Esophagus muscularis mucosa (tissue), 4 donors: ENCODE results near the gene SNX5.

- PRO-cap: unidirectional peak, minus-strand start at chr20:17228890
- RAMPAGE, long total RNA, 4 experiments: no peak in any of the 4 experiments
These were observed 1.8 kb downstream of the PCSK2 start for GRCh38 chr20:17228554-17229068.

GRCh38 chr20:17431442-17431927, 99.7 kb downstream of the BFSP1 start:
- PRO-cap: no peak
- RAMPAGE, long total RNA, 4 experiments: no peak in any of the 4 experiments

GRCh38 chr20:17501638-17502433, 29.3 kb downstream of the BFSP1 start:
- PRO-cap: no peak
- RAMPAGE, long total RNA, 4 experiments: no peak in any of the 4 experiments

DNA sequence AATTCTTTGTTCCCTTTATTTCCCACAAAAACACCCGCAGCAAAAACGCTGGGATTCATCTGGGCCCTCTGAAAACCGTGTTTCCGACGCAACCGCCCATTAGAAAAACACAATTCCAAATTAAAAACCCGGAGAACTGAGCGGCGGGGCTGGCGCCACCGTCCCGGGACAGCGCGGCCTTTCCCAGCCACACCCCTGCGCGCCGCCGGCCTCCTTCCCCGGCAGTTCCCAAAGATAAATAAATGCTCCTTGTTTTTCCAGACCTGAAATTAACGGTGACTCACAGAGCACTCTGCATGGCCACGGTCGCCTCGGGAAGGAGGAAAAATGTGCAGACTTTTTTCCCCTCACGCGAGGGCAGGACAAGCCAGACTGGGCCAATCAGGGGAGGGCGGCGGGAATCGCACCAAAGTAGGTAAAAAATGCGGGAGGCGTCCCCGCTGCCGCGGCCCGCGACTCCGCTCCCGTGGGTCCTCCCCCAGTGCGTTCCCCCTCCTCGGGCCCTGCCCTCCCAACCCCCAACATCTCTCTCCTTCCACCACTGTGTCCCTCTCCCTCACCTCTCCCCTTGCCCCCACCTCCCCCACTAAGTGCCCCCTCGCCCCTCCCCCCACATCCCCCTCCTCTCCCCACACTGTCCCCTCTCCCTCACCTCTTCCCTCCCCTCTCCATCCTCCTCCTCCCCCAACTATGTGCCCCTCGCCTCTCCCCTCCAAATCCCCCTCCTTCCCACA, 800 bp upstream of the DSTN start:
- PRO-cap: bidirectional peak, plus-strand start at position 266 of the sequence, minus-strand start at position 313 of the sequence
- RAMPAGE, long total RNA, 4 experiments: start-site peak on the minus strand in 2 of 4 experiments, centred at position 318 of the sequence, 13 to 41 reads per replicate

DNA sequence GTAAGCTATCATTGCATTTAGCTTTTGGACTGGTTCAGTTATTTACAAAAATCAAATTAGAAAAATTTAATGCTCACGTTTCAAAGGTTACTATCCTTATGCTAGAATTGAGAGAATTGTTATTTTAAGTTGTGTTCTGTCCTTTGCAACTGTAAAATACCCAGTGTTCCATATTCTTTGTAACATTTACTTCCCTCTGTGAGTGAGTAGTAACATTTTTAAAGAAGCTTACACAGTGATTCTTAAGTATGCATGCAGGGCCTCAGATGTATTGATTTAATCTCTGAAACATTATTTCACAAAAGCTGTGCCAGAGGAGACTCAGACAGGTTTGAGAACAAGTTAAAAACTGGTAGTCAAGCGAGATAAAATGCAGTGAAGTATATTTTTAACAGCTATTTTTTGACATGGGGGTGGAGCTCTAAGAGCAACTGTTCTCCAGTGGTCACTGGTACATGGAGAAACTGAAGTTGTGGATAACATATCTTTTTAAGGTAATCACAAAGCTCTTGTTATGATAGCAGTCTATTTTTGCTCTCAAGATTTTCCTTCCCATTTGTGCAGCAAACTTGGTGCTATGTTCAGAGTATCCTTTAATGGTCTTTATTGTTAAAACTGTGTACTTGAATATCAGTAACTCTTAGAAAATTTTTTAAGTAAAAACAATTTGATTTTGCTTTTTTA, 20.3 kb downstream of the DSTN start:
- PRO-cap: no peak
- RAMPAGE, long total RNA, 4 experiments: no peak in any of the 4 experiments

- PRO-cap: no peak
- RAMPAGE, long total RNA, 4 experiments: no peak in any of the 4 experiments
These were observed 20.8 kb downstream of the RRBP1 start for GRCh38 chr20:17661144-17661700.

- PRO-cap: no peak
- RAMPAGE, long total RNA, 4 experiments: no peak in any of the 4 experiments
These were observed 16.2 kb downstream of the RRBP1 start for GRCh38 chr20:17665644-17666422.

- PRO-cap: no peak
- RAMPAGE, long total RNA, 4 experiments: no peak in any of the 4 experiments
These were observed 1.3 kb upstream of the RRBP1 start for GRCh38 chr20:17683208-17683800.

GRCh38 chr20:17835245-17835506, 133.4 kb downstream of the SNX5 start:
- PRO-cap: unidirectional peak, plus-strand start at chr20:17835433
- RAMPAGE, long total RNA, 4 experiments: no peak in any of the 4 experiments

DNA sequence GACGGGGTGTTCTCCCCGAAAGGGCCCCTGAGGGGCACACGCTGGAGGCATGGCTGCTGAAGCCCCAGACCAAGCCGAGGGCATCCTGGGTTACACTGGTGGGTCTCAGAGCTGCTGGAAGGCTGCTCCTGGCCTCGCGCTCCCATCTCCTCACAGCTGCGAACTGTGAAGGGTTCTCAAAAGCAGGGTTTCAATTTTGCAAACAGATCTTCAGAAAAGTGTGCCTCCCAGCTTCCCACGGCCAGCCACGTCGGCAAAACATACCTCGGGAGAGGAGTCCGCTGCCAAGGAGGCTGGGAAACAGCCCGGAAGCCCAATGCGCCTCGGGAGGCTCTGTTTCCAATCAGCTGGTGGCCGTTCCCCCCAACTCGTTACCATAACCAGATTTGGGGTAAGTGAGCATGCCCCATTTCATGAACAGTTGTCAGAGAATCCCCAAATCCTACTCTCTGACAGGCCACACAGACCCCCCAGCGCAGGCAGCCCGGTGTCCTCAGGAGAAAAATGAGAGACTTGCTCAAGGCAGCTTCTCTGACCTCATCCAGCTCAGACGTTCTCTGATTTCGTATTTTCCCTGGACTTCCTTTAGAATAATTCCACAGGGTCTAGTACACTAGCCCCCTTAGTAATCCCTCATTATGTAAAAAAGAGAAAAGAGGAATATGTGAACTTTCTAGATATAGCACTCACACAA, 98.4 kb downstream of the SNX5 start:
- PRO-cap: no peak
- RAMPAGE, long total RNA, 4 experiments: no peak in any of the 4 experiments

GRCh38 chr20:17875734-17876525, 92.7 kb downstream of the SNX5 start:
- PRO-cap: no peak
- RAMPAGE, long total RNA, 4 experiments: no peak in any of the 4 experiments

- PRO-cap: no peak
- RAMPAGE, long total RNA, 4 experiments: no peak in any of the 4 experiments
These were observed 43.4 kb downstream of the SNX5 start for GRCh38 chr20:17925056-17925703.

- PRO-cap: no peak
- RAMPAGE, long total RNA, 4 experiments: no peak in any of the 4 experiments
These were observed 9.1 kb downstream of the SNX5 start for GRCh38 chr20:17959424-17959987.

- PRO-cap: no peak
- RAMPAGE, long total RNA, 4 experiments: start-site peak on the minus strand in 3 of 4 experiments, at chr20:17962911-17962947 at its widest, 40 to 706 reads per replicate
These were observed 5.8 kb downstream of the SNX5 start for GRCh38 chr20:17962484-17963441.

- PRO-cap: bidirectional peak, plus-strand start at chr20:17969118, minus-strand start at chr20:17968856
- RAMPAGE, long total RNA, 4 experiments: start-site peak on the plus strand in 4 of 4 experiments, at chr20:17968885-17969122 at its widest, 21 to 46 reads per replicate; start-site peak on the minus strand in 4 of 4 experiments, at chr20:17968444-17968872 at its widest, 39 to 776 reads per replicate
These were observed at the start of gene SNX5 for GRCh38 chr20:17968360-17969249. Gene SNX5, minus strand, starts transcription at chr20:17968794.

DNA sequence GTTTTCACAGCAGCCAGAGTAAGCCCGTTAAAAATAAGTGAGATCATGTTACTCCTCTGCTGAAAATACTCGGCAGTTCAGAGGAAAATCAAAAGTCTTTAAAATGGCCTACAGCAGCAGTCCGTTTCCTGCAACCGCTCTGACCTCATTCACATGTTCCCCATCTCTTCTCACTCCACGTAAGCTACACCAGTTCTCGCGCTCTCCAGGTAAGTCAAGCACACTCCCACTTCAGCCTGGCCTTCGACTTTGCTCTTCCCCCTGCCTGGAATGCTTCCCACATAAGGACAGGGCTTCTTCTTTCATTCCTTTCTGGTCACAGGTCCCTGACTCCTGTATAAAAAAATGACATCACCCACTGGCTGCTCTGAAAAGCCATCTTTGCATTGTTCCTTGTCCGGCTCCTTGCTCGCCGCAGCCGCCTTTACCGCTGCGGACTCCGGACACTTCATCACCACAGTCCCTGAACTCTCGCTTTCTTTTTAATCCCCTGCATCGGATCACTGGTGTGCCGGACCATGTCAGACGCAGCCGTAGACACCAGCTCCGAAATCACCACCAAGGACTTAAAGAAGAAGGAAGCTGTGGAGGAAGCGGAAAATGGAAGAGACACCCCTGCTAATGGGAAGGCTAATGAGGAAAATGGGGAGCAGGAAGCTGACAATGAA, 42.8 kb downstream of the MGME1 start:
- PRO-cap: no peak
- RAMPAGE, long total RNA, 4 experiments: no peak in any of the 4 experiments

- PRO-cap: no peak
- RAMPAGE, long total RNA, 4 experiments: no peak in any of the 4 experiments
These were observed 2.5 kb downstream of the OVOL2 start for GRCh38 chr20:18055292-18055551.

DNA sequence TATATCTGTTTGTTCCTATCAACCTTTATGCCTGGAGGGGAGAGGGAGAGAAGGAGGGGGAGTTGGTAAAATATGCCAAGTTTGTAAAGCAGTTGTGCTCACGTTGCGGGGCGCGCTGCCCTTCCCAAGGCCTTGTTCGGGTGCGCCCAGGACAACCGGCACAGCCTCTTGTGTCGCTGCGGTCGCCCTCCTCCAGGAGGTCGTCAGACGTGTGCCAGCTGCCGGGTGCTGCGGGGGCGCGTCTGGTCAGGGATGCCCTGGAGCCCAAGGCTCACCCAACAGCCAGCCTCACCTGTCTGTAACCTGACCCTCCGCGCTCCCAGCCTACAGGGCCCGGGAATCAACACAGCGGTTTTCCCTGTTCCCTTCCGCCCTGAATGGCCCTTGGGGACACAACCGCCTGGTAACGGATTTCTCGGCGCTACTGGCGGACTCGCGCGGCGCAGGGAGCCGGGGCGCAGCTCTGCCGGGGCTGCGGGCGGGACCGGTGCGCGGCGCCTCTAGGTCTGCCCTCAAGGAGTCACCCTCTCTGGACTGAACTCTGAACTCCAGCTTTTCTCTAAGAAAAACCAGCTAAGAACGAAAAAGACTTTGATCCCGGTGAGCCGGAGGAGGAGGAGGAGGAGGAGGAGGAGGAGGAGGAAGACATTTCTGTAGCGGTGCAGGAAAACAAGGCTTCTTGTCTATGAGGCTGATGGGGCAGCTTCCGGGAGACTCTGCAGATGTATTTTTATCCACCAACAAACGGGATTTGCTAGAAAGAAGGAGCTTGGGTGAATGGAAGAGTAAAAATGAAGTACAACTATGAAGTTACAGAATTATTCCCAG, 1.3 kb upstream of the OVOL2 start:
- PRO-cap: no peak
- RAMPAGE, long total RNA, 4 experiments: no peak in any of the 4 experiments

GRCh38 chr20:18287451-18288009, 797 bp upstream of the ZNF133 start:
- PRO-cap: no peak
- RAMPAGE, long total RNA, 4 experiments: no peak in any of the 4 experiments

- PRO-cap: no peak
- RAMPAGE, long total RNA, 4 experiments: no peak in any of the 4 experiments
These were observed 23.3 kb upstream of the SMIM26 start for GRCh38 chr20:18543888-18544324.